GM12892 (cell line): Measurements from ENCODE around the genes CRPPA and LRRC72.

GRCh38 chr7:13980051-13980610 is 9.3 kb downstream of the ETV1 start:
- RRBS, result no CpG with 5 or more reads among the region's 3 CpGs

GRCh38 chr7:14313120-14313555 is 323.7 kb upstream of the ETV1 start:
- RRBS, result no CpG with 5 or more reads among the region's 21 CpGs

- RRBS, result no CpG with 5 or more reads among the region's 18 CpGs
Measured at GRCh38 chr7:16420315-16420849, 956 bp downstream of the CRPPA start.

- RRBS, result 4% methylated on average over 30 of the region's 84 CpGs
Measured at GRCh38 chr7:16421039-16422245, at the start of gene CRPPA. CRPPA (minus strand) TSS chr7:16421538.

GRCh38 chr7:16526389-16527130 is at the start of gene LRRC72:
LRRC72 (plus strand) TSS chr7:16526825.
- RRBS, result no CpG with 5 or more reads among the region's 41 CpGs

GRCh38 chr7:16704221-16705173 is 49.1 kb upstream of the TSPAN13 start:
- RRBS, result no CpG with 5 or more reads among the region's 4 CpGs

DNA sequence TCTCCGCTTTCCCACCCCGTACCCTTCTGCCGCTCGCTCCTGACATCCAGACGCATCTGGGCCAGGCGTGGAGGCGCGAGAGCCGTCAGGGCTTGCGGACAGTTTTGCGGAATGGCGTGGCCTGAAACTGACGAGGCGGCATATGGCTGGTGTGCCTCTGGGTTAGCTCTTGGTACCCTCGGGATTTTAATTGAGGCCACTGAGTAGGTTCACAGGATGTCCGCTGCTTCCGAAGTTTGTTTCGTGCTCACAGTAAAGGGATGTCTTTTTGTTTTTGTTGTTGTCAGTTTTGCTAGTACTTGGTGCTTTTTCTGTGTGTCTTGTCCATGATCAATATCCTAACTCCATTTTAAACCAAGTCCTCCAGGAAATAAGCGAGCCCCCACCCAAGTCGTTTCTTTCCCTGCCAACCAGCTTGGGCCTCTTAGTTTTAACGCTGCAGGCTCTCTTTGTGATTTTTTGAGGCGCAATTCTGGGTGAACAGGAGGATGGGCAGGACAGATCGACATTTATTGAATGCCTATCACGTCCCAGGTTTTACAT is 854 bp downstream of the TSPAN13 start:
- RRBS, result no CpG with 5 or more reads among the region's 24 CpGs

GRCh38 chr7:16754881-16755226 is 1.3 kb downstream of the TSPAN13 start:
- RRBS, result no CpG with 5 or more reads among the region's 5 CpGs

DNA sequence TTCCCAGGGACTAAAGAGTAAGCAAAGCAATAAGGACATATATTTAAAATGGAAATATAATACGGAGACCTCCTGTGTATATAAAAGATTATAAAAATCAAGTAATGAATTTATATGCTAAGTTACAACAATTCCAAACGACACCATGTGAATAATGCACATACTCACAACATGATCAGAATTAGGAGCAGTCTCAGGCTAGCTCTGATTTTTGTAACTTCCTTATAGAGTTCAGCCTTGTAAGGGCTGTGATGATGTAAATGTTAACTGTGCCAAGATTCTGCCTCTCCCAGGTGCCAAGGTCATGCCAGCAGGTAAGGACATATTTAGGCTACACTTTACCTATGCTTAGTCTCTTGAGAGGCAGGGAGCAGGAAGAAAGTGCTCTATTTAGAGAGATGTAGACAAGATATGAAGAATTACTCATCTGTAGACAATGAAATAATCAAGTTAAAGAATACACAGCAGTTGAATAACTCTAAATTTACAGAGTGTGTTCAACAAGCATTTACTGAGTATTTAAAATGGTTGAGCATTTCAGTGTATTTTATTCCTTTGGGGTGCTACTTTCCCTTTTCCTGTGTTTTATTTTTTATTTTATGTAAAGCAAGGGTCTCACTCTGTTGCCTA is 53.6 kb upstream of the AGR3 start:
- RRBS, result no CpG with 5 or more reads among the region's 2 CpGs

DNA sequence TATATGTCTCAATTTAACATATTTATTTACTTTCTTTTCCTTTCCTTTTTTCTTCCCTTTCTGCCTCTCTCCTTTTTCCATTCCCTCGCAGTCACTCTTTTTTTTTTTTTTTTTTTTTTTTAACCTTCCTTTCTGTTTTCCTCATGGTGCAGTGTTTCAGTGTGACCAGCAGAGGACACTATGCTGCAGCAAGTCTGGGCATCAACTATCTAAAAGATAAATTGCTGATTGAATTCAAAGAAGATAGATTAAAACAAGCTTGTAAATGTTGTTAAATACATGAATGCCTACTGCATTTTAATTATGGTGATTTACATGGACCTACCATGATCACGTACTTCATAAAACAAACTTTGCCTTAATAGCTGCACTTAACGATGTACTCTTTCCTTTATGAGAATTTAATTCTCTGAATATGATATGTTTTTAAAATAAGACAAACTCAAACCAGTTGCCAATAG is 100.9 kb upstream of the AGR3 start:
- RRBS, result no CpG with 5 or more reads among the region's 3 CpGs

GRCh38 chr7:17030595-17031026 is 148.8 kb upstream of the AGR3 start:
- RRBS, result no CpG with 5 or more reads among the region's 2 CpGs

DNA sequence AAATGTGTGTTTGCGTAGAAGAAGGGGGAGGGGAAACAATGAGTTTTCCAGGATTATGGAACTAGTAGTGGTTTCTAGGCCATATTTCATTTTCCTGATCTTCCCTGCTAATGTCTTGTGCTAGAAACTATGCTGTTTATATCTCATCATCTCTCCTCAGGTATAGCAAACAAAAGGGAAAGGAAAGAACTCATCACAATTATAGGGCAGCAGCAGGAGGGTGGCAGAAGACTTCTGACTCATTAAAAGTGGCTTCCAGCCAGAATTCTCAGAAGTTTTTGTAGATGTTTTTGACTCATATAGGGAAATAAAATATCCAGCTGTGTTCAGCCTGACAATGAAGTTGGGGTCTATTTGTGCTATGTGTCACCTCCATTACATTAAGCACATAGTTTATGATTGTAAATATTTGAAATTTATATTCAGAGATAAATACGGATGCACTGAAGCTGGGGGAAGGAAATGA is 6.5 kb downstream of the AHR start:
- RRBS, result no CpG with 5 or more reads among the region's 2 CpGs

DNA sequence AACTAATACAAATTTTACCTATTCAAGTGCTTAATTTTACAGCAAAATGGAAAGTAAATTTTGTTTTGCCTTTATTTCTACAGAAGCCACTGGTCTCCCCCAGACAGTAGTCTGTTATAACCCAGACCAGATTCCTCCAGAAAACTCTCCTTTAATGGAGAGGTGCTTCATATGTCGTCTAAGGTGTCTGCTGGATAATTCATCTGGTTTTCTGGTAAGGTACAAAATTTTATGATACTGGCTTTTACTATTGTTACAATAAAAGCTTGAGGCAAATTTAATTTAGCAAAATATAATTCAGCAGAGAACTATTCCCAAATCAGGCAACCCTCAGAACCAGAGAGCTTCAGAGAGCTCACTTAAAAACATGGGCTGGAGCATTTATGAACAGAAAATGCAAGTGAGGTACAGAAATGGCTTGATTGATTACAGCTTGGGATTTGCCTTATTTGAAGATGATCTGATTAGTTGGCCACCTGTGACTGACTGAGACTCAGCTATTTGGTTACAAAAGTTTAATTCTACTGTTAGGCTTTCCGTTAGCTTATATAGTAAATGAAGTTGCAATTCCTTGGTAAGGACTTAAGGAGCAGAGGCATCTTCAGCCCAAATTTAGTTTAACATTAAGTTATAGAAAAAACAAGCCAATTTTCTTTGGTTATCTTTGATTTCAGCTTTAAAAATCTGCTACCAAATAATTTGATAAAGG is 32.4 kb downstream of the AHR start:
- RRBS, result no CpG with 5 or more reads among the region's 2 CpGs

- RRBS, result no CpG with 5 or more reads among the region's 5 CpGs
Measured at GRCh38 chr7:17342689-17343992, 44.7 kb downstream of the AHR start.

- RRBS, result no CpG with 5 or more reads among the region's 4 CpGs
Measured at GRCh38 chr7:17374597-17374878, 76.1 kb downstream of the AHR start.

GRCh38 chr7:17651759-17652321 is 288.5 kb downstream of the SNX13 start:
- RRBS, result no CpG with 5 or more reads among the region's 4 CpGs

DNA sequence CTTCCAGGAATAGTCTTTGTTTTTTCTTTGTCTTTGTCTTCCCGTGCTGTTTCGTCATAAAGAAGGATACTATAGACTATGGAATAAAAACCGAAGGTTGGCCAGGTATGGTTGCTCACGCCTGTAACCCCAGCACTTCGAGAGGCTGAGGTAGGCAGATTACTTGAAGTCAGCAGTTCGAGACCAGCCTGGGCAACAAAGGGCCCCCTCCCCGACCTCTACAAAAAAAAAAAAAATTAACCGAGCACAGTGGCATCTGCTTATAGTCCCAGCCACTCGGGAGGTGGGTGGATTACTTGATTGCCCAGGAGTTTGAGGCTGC is 211.3 kb downstream of the SNX13 start:
- RRBS, result no CpG with 5 or more reads among the region's 9 CpGs

DNA sequence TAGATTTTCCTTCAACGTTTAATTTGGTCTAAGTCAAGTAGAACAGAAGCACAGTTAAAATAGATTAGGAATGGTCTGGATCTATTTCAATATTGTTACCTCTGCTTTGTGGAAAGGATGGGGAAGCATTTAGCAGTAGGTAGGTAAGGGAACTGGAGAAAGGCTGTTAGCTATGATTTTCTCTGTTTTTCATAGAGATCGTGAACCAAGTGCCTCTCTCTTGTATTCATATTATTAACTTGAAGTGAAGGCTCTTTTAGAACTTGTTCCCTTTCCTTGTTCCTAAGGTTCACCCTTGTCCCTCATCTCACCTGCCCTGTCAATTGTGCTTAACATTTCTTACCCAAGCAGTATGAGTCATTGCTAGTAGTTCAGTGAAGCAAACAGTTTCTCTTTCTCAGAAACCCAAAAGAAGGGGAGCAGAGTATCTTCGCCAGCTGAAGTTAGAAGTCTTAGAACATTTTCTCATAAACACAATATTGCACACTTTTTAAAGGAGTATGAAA is 12.8 kb downstream of the HDAC9 start:
- RRBS, result no CpG with 5 or more reads among the region's 3 CpGs

- RRBS, result no CpG with 5 or more reads among the region's 1 CpG
Measured at GRCh38 chr7:18910949-18911313, 206.5 kb downstream of the TWIST1 start.

DNA sequence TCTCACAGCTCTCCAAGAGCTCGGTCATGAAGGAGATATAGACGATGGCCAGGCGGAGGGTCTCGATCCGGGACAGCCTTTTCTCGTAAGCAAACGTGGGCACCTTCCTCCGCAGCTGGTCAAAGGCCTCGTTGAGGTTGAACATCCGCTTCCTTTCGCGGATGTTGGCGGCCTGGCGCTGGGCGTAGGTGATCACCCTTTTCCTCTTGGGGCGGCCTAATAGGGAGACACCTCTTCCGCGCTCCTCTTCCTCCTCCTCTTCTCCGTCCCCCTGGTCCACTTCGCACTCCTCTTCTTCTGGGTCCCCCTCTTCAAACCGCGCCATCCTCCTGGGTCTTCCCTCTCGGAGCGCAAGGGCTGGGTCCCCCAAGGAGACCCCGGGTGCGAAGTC is 347 bp downstream of the FERD3L start:
- RRBS, result no CpG with 5 or more reads among the region's 26 CpGs